Parietal lobe (tissue), 2 donors: ENCODE results near the genes C6orf89, PI16, MTCH1 and CMTR1.

DNA sequence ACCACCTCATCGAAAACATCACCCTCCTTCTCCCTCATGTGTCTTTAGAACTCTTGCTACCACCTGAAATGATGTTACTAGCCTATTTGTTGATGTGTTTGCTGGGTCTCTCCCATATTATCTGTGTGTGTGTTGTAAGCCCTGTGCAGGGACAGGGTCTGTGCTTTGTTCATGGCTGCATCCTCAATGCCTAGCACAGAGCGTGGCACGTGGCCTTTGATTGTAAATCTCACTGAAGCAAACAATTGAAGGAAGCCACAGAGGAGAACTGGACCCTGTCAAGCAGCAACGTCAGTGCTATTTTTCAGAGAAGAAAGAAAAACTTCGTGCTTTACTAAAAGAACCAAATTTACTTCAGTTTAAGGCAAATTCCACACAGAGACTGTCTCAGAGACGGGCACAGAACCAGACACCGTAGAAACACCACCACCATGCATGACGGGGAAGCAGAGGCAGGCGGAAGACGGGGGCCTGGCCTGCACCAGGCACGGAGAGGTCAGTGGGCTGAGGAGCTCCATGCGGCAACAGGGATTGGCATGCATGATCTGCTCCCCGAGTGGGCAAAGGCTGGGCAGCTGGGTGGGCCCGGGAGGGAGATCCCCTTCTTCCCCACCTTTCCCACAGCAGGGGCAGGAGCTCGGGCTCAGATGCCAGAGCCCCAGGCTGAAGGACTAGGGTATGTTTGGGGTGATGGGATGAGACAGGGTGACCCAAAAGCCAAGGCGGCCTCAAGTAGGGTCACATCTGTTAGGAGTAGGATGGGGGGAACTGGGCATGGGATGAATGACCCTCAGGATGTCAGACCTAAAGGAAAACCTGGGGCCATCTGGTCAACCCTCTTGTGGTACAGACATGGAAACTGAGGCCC is 43.1 kb downstream of the RAB44 start:
- RAMPAGE, long total RNA: no peak

DNA sequence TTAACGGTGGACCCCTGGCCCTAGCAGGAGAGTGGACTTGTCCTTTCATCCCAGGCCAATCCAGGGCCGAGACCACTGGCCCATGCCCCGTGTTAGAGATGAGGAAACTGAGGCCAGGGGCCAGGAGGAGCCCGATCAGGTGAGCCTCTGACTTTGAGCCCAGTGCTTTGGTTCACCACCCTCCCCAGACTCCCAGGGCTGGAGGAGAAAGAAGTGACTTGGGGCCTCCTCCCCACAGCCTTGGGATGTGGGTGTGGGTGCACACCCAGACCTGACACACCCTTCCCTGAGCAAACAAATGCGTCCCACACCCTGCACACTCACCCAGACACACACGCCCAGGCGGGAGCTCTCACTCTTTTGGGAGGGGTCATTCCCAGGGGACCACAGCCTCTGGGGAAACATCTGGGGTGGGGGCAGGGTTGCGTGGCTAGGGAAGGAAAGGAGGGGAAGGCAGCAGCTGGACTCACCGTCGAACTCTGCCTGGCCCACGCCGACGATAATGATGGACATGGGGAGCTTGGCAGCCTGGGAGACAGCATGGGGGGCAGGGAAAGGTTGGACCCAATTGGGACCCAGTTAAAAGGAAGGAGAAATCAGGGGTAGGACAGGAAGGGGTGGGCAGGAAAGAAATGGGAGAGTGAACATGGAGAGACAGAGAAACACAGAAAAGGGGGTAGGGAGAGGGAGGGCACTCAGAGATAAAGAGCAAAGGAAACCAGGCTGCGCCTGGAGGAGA is 46.3 kb downstream of the RAB44 start:
- RAMPAGE, long total RNA: no peak

DNA sequence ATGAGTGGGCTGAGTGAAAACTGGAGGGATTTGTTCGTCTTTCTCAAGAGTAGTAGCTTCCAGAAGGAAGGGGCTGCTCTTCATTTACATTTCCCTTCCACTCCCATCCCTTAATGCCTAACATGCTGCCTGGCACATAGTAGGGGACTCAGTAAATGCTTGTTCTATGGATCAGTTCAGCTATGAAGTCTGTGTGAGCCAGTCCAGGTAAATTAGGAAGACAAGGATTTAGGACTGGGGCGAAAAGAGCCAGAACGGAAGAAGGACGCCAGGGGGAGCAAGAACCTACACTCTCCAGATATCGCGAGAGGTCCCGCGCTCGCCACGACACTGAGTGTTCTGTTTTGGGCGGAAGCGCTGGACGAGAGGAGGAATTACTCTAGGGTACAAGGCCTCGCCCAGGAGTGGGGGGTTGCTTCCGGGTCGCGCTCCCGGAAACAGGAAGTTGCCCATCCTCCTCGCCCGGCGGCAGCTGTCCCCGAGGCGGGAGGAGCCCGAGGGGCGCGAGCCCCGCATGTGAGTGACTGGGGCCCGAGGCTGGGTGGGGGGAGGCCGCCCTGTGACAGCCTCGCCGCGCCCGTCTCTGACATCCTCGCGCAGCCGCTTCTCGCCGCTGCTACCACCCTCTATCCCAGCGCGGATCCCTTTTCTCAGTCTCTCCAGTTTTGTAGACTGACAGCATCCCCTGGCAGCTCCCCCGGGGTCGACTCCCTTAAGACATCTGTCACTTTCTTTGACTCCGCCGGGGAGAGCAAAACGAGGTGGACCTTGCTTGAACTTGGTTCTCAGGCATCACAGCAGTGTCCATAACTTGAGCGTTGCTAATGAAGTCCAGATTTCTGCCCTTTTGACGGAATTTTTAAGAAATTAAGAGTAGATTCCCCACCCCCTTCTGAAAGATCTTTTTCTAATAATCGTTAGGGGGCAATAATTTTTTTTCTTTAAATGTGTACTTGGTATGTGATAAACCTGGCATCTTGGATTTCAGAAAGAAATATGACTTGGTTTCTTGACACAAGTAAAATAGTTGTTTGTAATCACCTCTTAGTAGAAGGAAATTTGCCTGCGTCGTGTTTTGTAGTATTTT is at the start of gene C6orf89:
Gene C6orf89 (plus strand): TSS at position 440 of the 1,087 bp plus-strand sequence.
- RAMPAGE, long total RNA: no peak

GRCh38 chr6:36928518-36929010 is 26.0 kb upstream of the PI16 start:
- RAMPAGE, long total RNA: no peak

- RAMPAGE, long total RNA: no peak
Observed at GRCh38 chr6:36954157-36955132, at the start of gene PI16. Gene PI16, plus strand, starts transcription at chr6:36954738.

DNA sequence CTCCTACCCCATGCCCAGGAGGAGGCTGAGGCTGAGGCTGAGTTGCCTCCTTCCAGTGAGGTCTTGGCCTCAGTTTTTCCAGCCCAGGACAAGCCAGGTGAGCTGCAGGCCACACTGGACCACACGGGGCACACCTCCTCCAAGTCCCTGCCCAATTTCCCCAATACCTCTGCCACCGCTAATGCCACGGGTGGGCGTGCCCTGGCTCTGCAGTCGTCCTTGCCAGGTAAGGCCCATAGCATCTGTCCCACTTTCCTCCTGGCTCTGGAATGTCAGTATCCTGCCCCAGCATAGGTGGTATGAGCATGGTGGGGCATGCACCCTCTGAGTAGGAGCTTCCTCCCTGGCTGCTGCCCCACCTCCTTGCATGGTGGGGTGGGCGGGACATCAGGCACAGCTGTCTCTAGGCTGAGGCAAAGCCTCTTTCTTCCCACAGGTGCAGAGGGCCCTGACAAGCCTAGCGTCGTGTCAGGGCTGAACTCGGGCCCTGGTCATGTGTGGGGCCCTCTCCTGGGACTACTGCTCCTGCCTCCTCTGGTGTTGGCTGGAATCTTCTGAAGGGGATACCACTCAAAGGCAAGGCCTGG is 8.9 kb downstream of the PI16 start:
- RAMPAGE, long total RNA: no peak

DNA sequence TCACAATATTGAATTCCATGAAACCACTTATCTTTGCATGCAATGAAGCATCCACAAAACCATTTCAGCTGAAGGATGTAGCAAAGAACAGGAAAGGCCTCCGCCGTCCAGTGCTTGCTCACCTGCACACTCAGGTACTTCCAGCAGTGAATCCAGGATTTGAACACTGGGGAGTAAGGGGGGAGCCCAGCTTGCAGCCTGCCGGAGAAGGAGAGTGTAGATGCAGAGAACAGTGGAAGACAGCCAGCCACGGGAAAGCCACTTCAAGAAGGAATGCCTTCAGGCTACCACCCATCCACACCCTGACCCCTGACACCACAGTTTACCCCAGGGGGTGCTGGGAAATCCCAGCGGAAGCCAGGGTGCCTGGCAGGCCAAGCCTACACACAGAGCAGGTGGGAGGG is 15.4 kb downstream of the PI16 start:
- RAMPAGE, long total RNA: no peak

DNA sequence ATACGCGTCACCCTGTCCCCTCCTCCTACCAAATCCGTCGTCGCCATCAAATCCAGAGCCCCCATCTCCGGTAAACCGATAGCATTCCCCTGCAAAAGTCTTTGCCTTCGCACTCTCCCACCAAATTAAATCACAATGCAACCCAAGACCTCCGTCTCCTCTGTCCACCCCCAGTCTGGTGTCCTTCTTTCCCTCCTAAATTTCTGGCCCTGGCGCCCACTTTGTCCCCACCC is 993 bp downstream of the MTCH1 start:
- RAMPAGE, long total RNA: no peak

DNA sequence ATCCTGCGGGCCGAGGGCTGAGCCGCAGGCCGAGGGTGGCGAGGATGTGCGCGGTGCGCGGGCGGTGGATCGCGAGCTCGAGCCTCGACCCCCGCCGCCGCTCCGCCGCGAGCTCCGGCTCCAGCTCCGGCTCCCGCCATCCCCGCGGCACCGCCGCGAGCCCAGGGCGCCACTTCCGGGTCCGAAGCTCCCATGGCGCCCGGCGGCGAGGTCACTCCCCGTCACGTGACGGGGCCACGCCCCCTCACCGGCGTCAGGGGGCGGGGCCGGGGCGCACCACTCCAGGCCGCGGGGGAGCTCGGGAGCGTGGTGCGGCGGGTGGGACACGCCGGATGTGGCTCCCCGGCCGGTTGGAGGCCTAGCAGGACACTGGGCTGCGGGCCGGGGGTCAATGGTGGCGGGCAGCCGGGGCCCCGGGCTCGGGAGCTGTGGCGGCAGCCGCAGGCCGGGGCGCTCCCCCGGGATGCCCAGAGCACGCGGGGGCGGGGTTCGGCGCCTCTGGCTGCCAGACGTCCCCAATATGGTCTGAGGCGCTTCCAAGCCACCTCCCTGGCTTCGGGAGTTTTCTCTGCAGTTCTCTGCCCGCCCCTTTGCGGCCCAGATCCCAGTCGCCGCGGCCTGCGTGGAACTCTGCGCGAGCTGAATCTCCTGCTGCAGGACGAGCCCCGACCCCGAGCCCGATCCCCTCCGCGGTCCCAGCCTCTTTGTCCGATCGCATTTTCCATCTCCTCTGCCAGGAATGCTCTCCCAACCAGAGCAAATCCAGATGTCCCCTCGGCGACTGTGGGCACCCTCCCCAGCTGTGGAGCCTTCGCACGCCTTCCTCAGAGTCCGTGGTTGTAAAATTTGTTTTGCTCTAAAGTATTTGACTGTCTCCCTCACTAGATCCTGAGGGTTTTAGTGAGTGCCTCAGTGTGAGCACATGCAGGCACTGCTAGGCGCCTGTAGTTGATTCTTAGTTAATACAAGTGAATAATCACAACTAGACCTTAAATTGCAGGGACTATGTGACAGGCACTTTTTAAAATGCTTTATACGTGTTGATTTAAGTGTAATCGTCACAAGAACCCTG is at the start of gene MTCH1:
Gene MTCH1 (minus strand): TSS at position 217 of the 1,072 bp plus-strand sequence.
- RAMPAGE, long total RNA: no peak

GRCh38 chr6:37051917-37052749 is 46.7 kb downstream of the FGD2 start:
- RAMPAGE, long total RNA: no peak

- RAMPAGE, long total RNA: no peak
Observed at GRCh38 chr6:37171094-37172004, 1.4 kb downstream of the PIM1 start.

GRCh38 chr6:37177129-37178119 is 7.5 kb downstream of the PIM1 start:
- RAMPAGE, long total RNA: no peak

DNA sequence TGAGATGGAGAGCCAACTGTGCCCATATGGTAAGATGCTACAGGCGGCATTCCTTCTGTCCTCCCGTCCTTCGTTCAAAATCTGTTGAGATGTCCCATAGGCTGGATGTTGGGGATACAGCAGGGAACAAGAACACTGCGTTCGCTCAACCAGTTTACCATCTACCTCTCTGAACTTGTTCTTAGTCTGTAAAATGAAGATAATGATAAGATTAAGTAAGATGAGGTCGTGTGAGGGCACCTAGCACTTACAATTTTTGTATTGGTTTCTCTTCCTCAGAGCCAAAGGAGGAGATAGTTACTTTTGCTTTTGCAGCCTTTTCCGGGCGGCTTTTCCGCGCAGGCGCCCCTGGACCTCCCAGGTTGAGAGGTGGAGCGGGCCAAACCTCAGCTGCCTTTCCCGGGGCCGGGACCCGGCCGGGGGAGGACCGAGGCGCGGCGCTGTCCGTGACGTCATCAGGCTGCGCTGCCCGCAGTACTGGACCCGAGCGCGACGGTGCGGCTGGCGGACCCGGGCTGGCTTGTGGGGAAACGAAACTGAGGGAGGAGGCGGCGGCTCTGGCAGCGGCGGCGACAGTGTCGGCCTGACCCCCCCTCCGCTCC is at the start of gene CMTR1:
Gene CMTR1 (plus strand): TSS at position 472 of the 602 bp plus-strand sequence.
- RAMPAGE, long total RNA: no peak

GRCh38 chr6:37766037-37766349 is 53.5 kb upstream of the ZFAND3 start:
- RAMPAGE, long total RNA: no peak

DNA sequence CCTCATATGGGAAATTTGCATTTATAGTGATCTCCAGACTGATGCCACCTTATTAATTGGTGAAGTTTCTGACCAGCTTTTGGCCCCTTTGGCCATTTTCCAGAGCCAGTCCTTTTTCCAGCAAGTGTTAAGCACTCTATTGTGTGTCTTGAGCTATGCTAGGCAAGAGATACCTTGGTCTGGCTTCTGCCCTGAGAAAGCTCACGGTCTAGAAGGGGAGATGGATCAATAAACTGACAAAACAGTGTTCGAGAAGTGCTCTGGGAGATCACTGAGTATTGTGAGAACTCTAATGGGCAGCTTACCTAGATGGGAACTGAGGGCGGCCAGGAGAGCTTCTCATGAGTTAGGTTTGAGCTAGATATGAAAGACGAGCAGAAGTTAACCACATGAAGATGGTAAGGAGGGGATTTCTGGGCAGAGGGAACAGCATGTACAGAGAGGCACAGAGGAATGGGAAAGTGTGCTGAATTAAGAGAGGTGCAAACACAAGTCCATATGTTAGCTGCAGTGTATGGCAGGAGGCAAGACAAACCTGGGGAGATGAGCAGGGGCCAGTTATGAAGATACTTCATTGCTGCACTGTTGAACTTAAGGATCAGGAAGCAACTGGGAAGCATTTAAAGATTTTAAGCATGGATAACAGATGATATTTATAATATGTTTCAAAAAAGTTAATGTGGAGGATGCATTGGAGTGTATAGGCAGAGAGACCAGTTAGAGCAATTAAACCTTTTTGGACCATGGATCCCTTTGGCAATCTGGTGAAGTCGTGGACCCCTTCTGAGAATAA is 12.0 kb downstream of the ZFAND3 start:
- RAMPAGE, long total RNA: no peak

DNA sequence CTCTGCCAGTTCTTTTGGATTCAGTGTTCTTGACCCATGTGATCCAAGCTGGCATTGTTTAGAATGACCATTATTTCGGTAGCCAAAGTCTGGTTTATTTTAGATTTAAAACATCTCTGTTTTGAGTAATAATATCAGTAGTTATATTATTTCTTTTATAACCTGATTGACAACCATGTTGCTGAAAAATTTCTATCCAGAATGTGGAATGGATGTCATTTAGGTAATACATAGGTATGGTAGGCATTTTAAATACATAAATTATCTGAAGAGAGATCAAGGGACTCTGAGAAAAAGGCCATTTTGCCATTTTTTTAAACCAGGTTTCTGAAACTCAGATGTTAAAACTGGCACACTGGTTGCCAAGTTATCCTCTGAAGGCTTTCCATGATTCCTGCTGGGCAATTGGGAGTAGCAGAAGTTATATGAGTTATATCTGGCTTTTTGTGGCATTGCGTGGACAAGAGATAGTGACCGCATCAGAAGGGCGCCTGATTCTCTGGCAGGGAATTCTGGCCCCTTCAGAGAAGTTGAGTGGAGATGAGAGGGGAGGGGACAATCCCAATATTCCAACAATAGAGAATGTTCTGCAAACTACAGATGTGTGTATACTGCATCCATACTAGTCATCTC is 107.5 kb downstream of the ZFAND3 start:
- RAMPAGE, long total RNA: no peak

GRCh38 chr6:38157794-38158418 is 338.4 kb downstream of the ZFAND3 start:
- RAMPAGE, long total RNA: no peak

- RAMPAGE, long total RNA: no peak
Observed at GRCh38 chr6:38481446-38482167, 158.1 kb downstream of the BTBD9 start.

DNA sequence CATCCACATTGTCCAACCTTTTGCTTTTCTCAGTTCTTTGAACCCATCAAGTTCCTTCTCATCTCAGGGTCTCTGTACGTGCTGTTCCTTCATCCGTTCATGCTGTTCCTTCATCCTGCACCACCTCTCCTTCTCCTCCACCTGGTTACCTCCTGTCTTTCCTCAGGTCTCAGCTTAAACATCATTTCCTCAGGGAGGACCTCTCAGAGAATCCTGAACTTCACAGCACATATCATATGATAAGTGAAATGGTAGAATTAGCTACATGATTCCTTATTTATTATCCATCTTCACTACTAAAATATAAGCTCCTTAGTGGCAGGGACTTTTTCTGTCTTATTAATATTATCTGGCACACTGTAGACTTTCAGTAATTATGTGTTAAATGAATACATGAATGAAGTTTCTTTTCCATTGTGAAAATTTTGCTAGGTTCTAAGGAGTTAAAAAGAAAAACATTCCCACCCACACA is 92.1 kb downstream of the BTBD9 start:
- RAMPAGE, long total RNA: no peak

DNA sequence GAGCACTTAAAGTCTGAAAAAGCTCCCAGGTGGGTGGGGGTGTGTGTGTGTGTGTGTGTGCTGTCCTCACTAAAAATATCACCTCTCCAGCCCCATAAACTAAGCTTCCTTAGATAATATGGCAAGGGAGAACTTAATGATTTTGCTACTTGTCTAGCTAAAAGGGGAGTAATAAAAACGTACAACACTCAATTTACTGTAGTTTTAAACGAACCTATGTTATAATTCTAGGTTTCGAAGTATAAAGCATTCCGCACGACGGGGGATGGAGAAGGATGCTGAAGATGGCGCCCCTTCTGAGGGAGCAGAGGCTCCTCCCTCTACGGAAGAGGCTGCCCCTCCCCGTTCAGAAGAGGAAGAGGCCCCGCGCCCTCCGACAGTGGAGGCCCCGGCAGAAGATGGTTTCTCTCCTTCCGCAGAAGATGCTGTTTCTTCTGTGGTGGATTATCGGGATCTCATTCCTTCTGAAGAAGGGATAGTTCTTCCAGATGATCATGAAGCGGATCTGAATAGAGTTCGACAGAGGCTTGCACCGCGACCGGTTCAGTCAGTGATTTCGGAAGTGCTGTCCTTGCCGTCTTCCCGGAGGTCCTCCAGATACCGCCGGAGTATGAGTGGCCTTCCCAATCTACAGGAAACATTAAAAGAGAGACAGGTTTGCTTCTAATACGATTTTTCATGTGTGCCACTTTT is 7.6 kb downstream of the DNAH8 start:
- RAMPAGE, long total RNA: no peak